Heart (tissue), 3 donors: ENCODE measurements around a stretch of chr3.

DNA sequence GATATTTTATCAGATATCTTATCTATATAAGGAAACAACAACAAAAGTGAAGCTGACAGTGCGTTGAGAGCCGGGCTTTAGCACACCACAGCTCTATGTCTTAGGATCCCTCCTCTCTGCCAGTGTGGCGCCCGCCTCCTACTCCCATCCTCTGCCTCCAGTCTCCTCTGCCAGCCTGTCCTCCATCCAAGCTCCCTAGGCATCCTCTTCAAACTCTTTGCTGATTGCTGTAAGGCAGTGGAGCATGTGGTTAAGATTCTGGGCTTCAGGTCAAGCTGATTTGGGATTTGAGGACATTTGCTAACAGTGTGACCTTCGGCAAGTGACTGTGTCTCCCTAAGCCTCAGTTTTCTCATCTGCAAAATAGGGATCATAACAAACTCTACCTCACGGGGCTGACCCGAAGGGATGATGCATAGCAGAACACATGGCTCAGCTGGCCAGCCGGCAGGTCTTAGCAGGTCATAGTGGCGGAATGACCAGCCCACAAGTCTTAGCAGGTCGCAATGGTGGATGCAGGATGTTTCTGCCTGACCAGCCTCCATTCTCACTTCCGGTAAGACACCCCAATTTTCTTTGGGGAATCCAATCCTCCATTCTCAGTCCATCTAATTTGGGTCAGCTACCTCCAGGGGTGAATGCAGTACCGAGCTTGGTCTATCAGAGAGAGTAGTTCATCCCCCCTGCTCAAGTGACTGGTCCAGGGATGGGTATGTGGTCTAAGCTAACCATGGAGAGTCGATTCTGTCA lies 63.3 kb downstream of the IQSEC1 start:
- RAMPAGE, long total RNA, 2 experiments, result no peak in any of the 2 experiments

- RAMPAGE, long total RNA, 2 experiments, result no peak in any of the 2 experiments
These were observed 62.4 kb downstream of the IQSEC1 start for GRCh38 chr3:13010766-13011210.

DNA sequence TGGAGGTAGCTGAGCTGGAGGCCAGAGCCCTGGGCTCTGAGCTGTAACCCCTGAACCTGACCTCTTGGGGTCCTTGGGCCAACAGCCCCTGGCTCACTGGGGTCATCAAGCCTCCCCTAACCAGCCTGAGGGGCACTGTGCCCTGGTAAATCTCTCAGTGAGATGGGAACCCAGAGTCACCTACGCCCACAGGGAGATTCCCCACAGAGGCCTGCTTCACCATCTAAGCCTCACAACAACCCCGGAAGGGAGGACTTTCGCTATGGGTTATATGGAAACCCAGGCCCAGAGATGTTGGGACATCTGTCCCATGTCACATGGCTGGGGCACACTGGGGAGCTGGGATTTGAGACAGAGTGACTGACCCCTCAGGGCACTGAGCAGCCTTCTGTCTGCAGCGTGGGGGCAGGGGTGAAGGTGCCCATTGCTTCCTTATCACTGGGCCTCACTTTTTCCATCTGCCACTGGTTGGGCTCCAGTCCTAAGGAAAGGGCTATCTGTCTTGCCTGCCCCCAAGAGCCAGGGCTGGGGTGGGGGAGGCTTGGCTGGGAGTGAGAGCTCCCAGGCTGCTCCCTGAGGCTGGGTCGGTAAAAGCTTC lies 59.0 kb downstream of the IQSEC1 start:
- RAMPAGE, long total RNA, 2 experiments, result no peak in any of the 2 experiments

DNA sequence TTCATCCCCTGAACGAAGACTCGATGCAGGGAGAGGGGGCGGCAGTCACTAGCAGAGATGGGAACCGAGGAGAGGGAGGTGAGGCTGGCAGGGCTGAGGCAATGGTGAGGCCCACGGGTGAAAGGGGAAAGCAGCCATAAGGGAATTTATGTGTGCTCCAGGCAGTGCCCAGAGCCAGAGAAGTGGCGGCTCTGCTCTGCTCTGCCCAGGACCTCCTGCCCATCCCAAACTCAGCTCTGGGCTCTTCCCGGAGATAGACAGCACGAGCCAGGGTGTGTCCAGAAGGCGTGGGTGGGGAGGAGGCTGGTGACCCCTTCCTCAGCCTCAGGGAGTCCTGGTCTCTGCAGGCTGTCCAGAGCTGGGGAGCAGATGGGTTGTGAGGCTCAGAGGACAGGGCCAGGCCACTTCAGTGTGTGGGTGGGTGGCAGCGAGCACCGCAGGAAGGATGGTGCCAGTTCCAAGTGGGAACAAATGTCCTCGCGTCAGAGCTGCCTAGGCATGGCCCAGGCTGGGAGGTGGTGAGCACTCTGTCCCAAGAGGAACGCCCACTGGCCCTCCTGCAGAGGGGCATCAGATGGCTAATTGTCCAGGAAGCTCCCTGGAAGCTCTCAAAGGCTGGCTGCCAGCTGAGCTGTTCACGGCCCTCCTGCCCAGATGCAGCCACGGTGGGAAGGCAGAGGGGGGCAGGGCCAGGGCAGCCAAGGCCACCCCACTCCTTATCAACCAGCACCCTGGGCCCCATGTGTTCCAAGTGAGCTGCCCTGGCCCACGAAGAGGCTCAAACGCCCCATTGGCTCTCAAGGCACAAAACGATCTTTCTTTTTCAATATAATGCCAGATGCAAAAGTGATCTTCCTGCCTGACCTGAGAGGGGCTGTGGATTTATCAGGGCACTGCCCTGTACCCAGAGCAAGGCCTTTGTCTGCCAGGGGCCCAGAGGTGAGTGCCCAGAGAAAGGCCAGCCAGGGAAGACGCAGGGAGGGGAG lies 55.3 kb downstream of the IQSEC1 start:
- RAMPAGE, long total RNA, 2 experiments, result no peak in any of the 2 experiments

GRCh38 chr3:13110604-13111639 lies 37.7 kb upstream of the IQSEC1 start:
- RAMPAGE, long total RNA, 2 experiments, result no peak in any of the 2 experiments

DNA sequence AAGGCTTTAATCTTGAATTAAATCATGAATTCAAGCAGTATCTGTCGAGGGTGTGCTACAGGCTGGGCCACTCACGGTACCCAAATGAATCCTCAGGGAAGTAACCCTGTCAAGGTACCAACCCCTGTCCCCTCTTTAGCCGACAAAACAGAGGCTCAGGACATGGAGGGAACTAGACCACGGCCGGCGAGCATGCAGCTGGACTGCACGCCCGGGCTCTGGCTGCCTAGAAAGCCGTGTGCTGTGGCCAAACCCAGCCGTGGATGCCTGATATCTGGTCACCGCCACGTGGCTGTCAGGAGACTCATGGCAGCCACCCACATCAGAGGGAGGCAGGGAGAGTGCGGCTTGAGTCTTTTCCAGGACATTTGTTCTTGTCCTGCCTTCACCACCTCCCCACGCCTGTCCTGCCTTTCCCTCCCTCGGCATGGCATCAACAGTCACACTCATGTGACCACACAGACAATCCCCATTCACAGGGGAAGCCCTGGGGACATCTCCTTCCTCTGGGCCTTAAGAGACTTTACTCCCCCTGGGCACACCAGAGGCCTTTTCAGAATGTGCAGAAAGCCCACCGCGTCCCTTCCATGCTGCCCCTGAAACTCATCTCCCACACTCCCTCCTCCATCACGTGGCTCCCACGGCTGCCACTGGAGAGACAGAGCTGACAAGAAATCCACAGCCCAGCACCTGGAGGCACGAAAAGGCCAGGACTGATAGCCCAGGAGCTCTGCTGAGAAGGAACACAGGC lies 71.0 kb upstream of the IQSEC1 start:
- RAMPAGE, long total RNA, 2 experiments, result no peak in any of the 2 experiments

DNA sequence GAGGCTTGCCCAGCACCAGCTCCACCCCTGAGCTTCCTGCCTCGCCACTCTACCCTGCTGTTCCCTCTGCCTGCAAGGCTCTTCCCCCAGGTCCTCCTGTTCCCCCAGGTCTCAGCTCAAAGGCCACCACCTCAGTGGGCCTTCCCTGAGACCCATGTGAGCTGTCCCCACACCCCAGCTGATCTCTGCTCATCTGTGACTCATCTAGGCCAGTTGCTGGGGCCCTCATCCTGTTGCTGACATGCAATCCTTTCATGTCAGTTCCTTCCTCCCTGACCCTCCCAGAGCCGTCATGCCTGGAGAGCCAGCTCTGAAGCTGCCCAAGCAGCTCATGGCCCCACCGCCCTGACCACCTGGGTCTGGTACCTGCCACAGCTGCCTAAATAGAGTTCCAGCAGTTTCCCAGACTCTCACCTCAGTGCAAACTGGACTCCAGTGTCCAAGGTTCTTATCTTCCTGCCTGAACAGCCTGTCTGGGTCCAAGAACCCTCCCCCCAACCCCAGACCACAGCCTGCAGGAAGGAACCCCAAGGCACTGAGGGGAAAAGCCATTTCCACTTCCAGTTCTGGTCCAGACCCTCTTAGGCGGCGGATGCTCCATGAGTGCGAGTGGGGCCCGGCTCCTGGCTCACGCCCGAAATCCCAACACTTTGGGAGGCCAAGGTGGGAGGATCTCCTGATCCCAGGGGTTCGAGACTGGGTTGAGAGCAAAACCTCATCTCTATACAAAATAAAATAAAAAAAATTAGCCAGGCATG lies 116.6 kb upstream of the IQSEC1 start:
- RAMPAGE, long total RNA, 2 experiments, result no peak in any of the 2 experiments

DNA sequence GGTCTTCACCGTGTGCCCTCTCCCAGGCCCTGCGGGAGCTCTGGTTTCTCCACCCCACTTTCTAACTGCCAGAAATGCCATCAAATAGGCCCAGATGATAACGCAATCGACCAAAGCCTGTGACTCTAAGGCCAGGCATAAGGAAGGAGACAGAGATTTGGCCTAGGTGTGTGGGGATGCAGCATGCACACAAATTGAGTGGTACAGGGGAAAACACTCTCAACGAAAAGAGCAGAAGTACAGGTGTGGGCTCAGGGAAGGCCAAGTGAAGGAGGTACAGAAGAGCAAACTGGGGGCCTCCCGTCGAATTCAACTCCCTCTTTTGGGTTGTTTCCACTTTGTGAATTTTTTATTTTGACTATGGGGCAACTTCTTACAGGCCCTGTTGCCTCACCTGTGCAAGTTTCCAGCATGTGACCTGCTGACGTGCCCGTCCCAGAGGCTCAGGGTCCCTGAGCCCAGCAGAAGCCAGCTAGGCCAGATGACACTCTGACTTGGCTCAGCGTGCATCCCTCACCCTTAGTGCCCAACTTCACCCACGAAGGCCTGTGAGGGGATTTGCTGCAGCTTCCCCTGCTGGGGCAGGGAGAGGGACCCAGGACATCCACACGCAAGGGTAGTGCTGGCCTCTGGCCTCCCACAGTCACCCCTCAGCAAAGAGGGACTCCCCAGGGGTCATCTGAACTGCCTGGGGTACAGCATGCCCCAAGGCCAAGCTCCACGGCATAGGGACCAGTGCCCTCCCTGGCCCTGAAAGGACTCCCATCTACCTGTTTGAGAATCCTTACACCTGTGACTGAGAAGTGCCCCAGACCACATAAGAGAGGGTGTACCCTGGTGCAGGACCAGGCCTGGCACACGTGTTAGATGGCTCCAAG lies 4.5 kb downstream of the NUP210 start:
- RAMPAGE, long total RNA, 2 experiments, result no peak in any of the 2 experiments

DNA sequence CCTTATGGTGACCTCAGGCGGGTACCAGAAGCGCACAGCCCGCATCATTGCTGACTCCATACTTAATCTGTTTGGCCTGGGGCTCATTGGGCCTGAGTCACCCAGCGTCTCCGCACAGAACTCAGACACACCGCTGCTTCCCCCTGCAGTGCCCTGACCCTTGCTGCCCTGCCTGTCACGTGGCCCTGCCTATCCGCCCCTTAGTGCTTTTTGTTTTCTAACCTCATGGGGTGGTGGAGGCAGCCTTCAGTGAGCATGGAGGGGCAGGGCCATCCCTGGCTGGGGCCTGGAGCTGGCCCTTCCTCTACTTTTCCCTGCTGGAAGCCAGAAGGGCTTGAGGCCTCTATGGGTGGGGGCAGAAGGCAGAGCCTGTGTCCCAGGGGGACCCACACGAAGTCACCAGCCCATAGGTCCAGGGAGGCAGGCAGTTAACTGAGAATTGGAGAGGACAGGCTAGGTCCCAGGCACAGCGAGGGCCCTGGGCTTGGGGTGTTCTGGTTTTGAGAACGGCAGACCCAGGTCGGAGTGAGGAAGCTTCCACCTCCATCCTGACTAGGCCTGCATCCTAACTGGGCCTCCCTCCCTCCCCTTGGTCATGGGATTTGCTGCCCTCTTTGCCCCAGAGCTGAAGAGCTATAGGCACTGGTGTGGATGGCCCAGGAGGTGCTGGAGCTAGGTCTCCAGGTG lies 24.6 kb downstream of the HDAC11 start:
- RAMPAGE, long total RNA, 2 experiments, result no peak in any of the 2 experiments

- RAMPAGE, long total RNA, 2 experiments, result no peak in any of the 2 experiments
These were observed 32.4 kb upstream of the FBLN2 start for GRCh38 chr3:13516470-13516914.

- RAMPAGE, long total RNA, 2 experiments, result no peak in any of the 2 experiments
These were observed 4.5 kb upstream of the FBLN2 start for GRCh38 chr3:13544493-13544692.

DNA sequence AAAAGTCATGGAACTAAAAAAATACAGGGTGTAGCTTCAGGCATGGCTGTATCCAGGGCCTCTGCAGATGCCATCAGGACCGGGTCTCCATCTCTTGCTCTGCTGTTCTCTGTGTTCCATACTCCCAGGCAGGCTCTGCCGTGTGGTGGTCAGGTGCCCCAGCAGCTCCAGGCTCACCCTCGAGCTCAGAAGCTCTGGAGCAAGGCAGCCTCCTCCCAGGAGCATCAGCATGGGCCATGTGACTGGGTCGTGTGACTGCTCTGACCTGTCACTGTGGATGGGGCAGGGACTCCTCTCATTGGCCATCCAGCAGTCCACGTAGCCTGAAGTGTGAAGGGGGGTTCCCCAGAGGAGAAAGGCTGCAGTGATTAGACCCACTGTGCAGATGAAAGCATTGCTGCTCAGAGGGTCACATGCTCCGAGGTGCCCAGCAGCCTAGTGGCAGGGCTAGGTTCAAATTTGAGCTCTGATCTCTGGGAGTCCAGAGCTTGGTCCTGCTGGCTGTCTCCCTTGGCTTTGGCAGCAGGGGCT lies 8.6 kb downstream of the FBLN2 start:
- RAMPAGE, long total RNA, 2 experiments, result no peak in any of the 2 experiments

DNA sequence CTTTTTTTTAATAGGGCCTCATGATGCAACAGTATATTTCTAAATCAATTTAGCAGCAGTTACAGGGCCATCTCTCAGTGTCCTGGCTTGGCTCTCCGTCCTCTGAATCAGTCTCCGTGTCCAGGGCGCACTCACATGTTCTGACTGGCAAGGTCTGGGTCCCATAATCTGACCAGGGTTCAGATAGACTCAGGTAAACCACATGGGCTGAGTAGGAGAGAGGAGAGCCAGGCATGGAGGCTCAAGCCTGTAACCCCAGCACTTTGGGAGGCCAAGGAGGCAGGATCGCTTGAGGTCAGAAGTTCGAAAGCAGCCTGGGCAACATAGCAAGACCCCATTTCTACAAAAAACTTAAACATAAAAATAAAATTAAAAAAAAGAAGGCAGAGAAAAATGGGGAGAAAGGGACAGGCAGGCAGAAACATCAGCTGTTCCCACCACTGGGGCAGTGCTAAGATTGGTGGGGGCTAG lies 5.3 kb downstream of the TMEM43 start:
- RAMPAGE, long total RNA, 2 experiments, result no peak in any of the 2 experiments

DNA sequence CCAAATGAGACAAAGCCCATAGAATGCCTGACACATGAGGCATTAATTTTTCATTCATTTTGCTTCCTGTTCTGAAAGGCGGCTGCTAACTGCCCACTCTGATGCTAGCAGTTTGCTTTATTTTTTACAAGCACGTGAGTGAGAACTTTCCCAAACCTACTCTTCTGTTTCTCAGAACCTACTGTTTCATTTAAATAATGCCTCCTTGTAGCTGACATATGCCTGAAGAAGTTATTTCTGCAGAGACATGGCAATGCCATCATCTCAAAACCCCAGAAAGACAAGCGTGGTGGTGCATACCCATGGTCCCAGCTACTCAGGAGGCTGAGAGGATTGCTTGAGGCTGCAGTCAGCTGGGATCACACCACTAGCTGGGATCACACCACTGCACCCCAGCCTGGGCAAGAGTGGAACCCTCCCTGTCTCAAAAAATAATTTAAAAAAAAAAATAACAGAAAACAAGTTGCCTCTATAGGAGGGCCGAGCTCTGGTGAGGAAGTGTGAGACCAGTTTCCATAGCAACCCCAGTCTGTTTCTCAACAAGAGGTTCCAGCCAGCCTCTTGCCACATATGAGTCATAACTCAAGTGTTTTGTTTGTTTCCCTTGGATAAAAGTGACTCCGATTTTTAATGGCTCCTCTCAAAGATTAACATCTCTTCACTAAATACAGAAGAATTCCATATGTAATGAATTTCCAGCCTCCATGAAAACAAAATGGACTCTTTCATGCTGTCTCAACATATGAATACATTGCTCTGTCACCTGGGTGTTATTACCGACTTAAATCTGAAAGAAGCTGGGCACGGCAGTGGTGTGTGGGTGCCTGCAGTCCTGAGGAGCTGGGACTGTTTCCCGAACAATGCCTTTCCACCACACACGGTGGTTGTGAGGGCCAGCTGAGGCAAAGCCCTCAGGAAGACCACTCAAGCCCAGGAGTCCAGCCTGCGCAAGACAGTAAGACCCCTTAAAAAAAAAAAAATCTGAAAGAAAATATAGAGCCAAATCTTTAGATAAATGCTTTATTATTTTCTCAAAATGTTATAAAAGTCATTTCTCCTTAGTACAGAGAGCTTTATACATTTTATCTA lies 19.6 kb downstream of the TMEM43 start:
- RAMPAGE, long total RNA, 2 experiments, result no peak in any of the 2 experiments

DNA sequence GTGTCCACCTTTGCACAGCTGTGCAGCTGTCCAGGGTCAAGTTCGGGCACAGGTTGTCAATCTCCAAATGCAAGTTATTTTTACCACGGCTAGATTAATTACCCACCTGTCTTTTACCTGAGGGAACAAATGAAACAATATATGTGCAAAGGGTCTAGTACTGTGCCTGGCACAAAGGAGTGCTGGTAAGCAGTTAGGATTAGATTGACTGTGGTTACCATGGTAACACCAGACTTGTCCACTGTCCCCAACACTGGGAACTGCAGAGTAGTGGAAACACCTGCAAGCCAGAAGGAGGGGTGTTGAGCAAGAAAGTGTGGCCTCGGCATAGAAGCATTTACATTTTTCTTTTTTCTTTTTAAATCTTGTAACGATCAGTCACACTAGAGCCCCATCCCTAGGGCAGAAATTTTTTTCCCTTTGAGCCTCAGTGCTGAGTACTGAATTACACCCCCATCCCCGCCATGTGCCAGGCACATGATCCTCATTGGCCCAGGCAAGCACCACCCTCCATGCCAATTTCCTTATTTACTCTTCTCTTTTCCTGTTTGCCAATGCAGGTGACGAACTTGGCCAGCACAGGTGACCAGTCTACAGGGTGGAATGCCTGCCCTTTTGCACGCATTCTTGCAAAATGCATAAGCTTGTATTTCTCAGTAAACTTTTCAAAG lies 66.2 kb upstream of the SLC6A6 start:
- RAMPAGE, long total RNA, 2 experiments, result no peak in any of the 2 experiments

GRCh38 chr3:14403940-14404609 lies 1.7 kb downstream of the SLC6A6 start:
- RAMPAGE, long total RNA, 2 experiments, result no peak in any of the 2 experiments

- RAMPAGE, long total RNA, 2 experiments, result no peak in any of the 2 experiments
These were observed 30.7 kb downstream of the SLC6A6 start for GRCh38 chr3:14433024-14433629.

- RAMPAGE, long total RNA, 2 experiments, result no peak in any of the 2 experiments
These were observed 55.1 kb downstream of the GRIP2 start for GRCh38 chr3:14484810-14485585.

- RAMPAGE, long total RNA, 2 experiments, result no peak in any of the 2 experiments
These were observed 662 bp upstream of the NR2C2 start for GRCh38 chr3:14946808-14947034.

DNA sequence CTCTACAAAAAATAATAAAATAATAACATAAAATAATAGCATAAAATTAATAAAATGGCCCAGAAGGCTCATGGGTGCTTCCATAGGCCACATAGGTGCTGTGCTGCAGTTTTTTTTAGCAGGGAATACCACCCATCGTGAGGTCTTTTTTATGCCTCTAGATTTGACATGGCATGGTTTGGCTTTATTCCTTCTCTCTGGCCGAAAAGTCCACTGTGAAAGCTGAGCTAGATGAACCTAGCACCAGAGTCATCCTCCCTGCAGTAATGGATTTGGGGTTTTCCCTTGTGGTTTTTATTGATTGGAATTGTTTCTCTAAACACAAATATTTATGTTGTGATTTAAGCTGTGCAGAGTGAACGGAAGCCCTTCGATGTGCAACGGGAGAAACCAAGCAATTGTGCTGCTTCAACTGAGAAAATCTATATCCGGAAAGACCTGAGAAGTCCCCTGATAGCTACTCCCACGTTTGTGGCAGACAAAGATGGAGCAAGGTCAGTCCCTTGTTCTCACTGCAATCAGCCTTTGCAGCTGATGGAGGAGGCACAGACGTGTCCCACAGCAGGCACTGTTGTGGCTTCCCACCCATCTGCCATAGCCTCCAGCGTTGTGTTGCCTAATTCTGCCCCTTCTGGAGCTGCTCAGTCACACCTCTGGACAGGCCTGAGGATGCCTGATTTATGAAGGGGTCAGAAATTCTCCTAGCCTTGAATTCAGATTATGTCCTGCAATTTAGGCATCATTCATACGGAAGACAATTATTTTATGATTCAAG lies 42.1 kb downstream of the MRPS25 start:
- RAMPAGE, long total RNA, 2 experiments, result no peak in any of the 2 experiments